HTR-8/SVneo (cell line): Measurements from ENCODE around the genes DZIP3, DPPA4, TAGLN3 and SLC35A5.

DNA sequence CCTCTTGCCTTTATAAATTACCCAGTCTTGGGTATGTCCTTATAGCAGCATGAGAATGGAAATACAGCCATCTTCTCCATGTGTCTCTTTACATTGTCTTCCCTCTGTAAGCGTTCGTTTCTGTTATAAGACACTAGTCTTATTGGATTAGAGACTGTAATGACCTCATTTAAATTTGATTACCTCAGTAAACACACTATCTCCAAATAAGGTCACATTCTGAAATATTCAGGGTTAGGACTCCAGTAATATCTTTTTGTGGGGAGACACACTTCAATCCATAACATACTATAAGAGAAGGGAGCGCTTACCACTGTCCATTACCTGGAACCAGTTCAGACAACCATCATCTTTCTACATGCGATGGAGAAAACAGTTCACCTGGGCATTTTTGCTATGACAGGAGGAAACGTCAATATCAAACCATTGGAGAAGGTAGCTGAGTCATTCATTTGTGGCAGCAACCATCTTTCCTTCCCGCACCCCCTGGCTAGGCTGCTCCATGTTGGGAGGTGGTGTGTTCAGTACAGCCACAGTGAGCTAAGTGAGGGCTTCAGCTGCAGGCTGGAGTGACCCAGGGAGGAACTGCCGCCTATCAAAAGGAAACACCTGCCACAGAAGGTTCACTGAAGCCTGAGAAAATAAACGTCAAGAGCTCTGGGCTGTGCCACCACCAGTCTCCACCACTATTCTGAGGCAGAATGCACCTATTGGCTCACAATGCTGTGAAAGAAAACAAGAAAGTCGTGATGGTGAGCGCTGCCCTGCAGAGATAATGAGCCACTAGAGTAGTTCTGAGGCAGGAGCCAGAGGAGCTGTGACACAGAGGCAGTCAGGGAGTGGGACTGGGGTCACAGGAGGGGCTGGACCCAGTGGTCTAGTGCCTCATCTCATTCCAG, 34.6 kb upstream of the CD47 start:
- RRBS = no CpG with 5 or more reads among the region's 10 CpGs

DNA sequence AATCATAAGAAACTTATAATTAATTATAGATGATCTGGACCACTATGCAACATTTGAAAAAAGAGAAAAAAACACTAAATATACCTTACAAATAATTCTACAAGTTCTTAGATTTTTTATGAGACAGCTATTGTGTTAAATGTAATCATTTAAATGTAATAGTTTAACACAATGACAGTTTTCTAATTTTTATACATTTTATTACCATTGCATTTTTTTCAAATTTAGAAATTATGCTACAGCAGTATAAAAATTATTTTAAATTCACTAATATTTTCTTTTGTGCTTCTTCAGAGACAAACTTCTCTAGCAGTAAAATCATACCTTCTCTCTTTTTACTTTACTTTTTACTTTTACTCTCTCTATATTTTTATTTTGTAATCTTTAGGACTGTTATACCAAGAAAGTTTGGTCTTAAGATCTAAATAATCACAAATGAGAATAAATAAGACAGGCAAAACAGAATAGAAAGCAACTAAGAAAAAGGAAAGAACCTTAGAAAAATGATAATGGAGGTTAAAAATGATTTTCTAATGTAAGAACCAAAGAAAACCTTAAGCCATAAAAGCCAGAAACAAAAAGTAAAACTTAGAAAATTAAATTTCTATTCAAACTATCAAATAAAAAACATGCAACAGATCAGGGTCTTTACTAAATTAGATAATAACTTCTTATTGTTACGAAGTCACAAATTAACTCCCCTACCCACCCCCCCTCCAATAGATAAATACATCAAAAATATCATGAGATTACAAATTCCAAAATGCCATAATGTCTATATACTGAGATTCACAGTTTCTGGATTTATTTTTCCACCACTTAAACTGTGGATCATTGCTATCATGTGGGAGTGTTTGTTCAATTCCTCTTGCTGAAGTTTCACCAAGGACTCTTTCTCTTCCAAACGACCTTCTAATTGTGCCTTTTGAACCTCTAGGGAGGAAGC, 38.6 kb downstream of the CIP2A start:
- RRBS = no CpG with 5 or more reads among the region's 2 CpGs

GRCh38 chr3:108589254-108590364, at the start of gene DZIP3:
TSS of gene DZIP3 (plus strand) at chr3:108589722.
- RRBS = 2% methylated on average over 9 of the region's 62 CpGs

- RRBS = no CpG with 5 or more reads among the region's 3 CpGs
Observed at GRCh38 chr3:108644277-108644922, 54.9 kb downstream of the DZIP3 start.

GRCh38 chr3:109336287-109336965, 920 bp downstream of the DPPA4 start:
- RRBS = no CpG with 5 or more reads among the region's 19 CpGs

- RRBS = no CpG with 5 or more reads among the region's 14 CpGs
Observed at GRCh38 chr3:109337344-109338225, at the start of gene DPPA4. TSS of gene DPPA4 (minus strand) at chr3:109337546.

DNA sequence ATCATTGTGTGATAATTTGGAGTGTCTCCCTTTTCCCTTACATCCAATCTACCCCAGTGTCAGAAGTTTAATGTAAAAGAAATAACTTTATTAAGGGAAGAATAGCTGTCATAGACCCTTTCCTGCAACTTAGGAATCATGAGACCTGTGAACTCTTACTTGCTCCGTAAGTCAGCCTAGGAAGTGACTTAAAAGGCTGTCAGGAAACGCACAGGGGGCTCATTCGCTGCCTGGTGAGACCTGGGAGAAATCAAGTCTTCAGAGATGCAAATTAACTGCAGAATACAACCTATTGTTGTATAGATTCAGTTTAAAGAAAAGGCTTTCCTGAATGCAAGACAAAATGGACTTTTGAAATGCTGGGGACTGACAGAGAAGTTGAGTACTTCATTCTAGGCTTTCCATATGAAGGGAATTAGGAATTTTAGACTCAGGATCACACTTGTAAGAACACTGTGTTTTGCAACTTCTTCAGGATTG, 18.3 kb upstream of the DPPA4 start:
- RRBS = no CpG with 5 or more reads among the region's 3 CpGs

- RRBS = no CpG with 5 or more reads among the region's 3 CpGs
Observed at GRCh38 chr3:110697949-110698148, 373.8 kb upstream of the NECTIN3 start.

DNA sequence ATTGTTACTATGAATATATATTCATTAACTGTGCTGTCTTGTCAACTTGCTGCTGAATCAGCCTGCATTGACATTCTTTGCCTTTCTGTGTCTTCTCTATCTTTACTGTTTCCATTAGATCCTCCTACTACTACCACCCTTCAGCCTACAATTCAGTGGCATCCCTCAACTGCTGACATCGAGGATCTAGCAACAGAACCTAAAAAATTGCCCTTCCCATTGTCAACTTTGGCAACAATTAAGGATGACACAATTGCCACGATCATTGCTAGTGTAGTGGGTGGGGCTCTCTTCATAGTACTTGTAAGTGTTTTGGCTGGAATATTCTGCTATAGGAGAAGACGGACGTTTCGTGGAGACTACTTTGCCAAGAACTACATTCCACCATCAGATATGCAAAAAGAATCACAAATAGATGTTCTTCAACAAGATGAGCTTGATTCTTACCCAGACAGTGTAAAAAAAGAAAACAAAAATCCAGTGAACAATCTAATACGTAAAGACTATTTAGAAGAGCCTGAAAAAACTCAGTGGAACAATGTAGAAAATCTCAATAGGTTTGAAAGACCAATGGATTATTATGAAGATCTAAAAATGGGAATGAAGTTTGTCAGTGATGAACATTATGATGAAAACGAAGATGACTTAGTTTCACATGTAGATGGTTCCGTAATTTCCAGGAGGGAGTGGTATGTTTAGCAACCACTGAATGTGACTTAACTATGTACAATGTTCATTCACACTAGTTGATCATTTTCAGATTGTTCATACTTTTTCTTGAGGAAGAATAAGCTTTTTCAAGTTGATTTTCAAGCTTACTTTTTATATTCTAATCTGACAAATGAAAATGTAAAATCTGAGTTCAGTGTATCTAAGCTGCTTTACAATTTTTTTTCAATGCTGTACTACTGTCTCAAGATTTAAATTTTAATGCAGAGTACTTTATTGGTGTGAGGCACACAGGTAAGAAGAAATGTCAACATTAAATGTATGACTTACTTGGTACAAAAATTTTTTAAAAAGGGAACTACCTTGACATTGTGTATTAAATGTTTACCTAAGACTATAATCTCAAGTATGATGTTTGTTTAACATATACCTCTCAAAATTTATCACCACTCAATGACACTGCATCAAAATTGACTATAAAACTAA, 62.3 kb downstream of the NECTIN3 start:
- RRBS = no CpG with 5 or more reads among the region's 8 CpGs

DNA sequence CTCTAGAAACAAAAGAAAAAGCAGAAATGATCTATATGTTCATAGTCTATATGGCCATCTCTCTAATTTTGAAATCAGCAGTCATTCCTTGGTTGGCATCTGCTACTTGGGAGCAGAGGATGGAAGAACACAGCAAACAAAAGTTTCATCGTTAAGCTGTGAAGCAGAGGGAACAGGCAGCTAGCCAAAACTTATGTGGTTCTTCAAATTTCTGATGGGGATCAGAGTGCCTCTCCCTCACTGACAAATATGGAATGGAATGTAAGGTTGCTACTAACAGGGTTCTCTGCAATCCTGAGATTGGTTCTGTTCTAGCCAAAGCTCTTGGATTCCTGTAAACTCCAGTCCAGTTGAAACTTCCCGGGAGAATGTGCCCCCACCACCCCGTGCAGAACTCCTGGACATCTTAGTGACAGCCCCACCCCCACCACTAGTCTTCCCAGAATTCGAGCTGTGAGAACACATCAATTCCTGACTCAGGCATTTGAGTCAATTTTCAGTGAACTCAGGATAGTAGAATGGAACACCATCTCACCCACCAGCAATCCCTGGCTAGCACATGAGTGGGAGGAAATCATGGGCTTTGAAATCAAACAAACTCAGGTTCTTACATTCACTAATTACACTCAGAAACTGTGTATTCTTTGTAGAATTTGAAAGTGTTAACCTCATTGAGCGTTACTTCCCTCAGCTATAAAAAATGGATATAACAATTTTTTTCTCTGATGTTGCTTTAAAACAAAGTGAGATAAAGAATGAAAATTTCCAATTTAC, 55.8 kb upstream of the PHLDB2 start:
- RRBS = no CpG with 5 or more reads among the region's 5 CpGs

DNA sequence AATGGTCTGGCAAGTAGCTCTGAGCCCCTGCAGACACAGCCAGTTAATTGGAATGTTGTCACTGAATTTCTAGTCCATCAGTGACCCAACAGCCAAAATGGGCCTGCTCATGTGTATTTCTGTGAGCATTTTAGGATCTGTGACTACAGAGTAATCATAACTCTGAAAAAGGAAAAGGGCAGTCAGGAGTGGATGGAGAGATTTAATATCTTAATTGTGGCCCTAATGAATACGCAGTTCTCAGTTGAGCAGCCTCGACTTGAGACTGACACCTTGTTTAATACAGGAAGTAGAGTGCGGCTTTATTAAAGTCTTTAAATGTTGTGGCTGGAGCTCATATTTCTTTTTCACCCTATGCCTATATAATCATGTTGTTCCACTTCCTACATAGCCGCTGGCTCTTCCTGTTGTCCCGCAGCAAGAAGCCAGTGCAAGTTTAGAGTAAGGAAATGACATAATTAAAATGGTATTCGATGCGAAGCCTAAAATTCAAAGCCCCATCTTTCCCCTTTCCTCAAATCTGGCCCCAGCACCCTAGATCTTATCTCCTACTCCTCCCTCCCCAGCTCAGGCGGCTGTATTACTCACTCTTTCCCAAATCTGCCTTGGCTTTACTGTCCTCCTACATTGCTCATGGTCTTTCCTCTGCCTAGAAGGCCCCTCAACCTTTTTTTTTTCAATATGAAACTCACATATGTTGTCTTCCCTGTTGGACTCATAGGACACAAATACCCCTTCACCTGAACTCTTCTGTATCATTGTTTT, 7.6 kb upstream of the PHLDB2 start:
- RRBS = no CpG with 5 or more reads among the region's 8 CpGs

- RRBS = 3% methylated on average over 6 of the region's 29 CpGs
Observed at GRCh38 chr3:111998410-111999448, at the start of gene TAGLN3. TSS of gene TAGLN3 (plus strand) at chr3:111998922.

GRCh38 chr3:111999849-112000914, 1.5 kb downstream of the TAGLN3 start:
- RRBS = no CpG with 5 or more reads among the region's 10 CpGs

GRCh38 chr3:112084693-112085816, 1.1 kb upstream of the C3orf52 start:
- RRBS = no CpG with 5 or more reads among the region's 10 CpGs

DNA sequence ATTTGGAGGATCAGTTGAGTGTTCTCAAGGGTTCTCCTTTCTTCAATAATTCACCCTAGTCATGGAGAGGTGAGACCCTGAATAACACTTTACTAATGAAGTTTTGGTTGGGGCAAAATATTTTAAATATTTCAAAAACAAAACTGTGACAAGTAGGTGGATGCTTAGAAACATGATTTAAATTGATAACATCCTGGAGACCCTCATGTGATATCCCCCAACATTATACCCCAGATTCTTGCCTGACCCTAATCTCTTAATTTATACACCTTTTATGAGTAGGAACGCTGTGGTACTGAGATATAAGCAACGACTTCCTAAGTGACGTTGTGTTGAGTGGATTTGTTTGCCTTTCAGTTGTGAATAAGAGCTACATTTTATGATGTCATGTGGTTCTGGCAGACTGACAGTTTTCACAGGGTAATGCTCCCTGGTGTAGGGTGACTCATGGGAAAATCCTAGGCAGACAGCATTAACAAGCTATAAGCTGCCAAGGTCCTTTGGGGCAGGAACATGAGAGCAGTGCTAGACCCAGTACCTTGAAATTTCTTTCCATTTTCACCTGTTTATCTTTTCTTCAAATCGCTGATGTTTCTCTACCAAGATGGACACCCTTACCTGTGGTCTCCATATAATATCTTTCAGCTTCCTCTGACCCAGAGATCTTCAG, 11.1 kb downstream of the C3orf52 start:
- RRBS = no CpG with 5 or more reads among the region's 4 CpGs

DNA sequence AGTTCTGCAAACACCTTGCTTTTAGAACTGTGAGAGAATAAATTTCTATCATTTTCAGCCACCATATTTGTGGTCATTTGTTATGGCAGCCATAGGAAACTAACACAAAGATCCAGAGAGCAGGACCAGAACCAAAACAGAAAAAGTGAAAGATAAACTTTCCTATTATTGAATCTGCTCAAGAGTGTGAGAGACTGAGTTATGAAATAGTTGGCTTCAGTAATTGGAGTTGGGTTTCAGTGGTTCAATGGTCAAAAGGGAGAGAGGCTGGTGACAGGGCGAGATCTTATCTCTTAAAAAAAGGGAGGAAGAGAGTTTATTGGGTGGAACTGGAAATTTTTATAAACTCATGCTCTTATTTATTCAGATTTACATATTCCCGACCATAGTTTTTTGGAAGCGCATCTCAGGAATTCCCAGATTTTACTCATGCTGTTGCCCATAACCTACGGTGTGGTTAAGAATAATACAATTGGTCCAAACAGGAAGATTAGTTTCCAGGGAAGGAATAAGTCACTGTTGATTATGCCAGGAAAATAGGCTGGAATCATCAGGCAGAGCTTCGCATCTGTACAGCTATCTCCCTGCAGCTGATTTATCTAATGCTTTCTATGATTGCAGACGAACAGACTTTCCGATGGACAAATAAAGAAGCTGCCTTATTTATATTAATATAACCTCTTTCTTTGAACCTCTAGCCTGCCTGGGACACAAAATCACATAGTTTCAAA, 41.4 kb downstream of the CD200 start:
- RRBS = no CpG with 5 or more reads among the region's 7 CpGs

- RRBS = 1% methylated on average over 11 of the region's 51 CpGs
Observed at GRCh38 chr3:112561810-112562673, at the start of gene SLC35A5. TSS of gene SLC35A5 (plus strand) at chr3:112562045.

GRCh38 chr3:113018522-113018852, 984 bp downstream of the NEPRO start:
- RRBS = no CpG with 5 or more reads among the region's 3 CpGs

DNA sequence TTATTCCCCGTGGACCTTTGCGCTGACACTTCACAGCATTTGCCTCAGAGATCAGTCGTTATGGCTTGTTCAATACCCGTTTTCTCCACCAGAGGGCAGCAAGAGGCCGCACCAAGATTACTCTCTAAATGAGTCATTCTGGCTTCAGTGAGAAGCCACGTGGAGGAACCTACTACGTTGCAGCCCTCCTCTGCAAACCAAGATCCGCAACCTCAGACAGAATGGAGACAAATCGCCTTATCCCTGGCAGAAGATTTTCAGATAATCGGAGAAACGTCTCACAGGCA, 31.8 kb upstream of the NEPRO start:
- RRBS = no CpG with 5 or more reads among the region's 11 CpGs